Measurements from ENCODE around the genes ARHGAP26, HMHB1 and SH3RF2.

- RRBS: no CpG with 5 or more reads among the region's 2 CpGs
These were observed 109.0 kb upstream of the SPRY4 start for GRCh38 chr5:142433777-142434249.

- RRBS: no CpG with 5 or more reads among the region's 3 CpGs
These were observed 17.2 kb upstream of the FGF1 start for GRCh38 chr5:142703054-142703586.

DNA sequence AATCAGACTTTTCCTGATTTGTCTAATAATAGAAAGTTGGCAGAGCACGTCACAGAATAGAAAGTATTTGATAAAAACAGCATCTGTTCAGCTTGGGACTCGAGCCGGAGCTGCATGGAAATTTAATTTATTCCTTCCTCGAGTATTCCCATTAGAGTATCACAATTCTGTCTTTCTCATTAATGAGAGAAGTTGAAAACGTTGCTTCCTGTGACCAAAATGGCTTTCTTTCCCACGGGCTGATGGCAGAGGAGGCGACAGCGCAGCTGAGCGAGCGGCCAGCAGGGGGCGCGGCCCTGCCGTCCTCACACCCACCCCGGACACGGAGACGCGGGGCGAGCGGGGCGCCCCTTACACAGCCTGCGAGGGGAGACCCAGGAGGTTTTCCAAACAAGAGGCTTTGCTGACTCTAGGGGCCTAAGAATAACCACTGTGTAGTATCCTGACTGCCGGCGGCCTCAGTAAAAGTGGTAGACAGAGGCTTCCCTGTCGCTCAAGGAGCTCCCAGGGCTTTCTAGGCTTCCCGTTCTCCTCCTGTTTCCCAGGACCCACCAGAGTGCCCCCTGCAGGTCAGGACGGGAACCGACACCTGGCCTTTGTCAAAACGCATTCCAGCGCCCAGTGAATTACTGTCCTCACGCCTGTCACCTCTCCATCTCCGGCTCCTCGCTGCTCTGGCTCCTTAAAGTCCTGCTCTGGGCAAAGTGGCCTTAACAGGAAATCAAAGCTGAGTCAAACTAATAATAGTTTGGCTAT lies 27.3 kb upstream of the FGF1 start:
- RRBS: 11% methylated on average over 2 of the region's 32 CpGs

DNA sequence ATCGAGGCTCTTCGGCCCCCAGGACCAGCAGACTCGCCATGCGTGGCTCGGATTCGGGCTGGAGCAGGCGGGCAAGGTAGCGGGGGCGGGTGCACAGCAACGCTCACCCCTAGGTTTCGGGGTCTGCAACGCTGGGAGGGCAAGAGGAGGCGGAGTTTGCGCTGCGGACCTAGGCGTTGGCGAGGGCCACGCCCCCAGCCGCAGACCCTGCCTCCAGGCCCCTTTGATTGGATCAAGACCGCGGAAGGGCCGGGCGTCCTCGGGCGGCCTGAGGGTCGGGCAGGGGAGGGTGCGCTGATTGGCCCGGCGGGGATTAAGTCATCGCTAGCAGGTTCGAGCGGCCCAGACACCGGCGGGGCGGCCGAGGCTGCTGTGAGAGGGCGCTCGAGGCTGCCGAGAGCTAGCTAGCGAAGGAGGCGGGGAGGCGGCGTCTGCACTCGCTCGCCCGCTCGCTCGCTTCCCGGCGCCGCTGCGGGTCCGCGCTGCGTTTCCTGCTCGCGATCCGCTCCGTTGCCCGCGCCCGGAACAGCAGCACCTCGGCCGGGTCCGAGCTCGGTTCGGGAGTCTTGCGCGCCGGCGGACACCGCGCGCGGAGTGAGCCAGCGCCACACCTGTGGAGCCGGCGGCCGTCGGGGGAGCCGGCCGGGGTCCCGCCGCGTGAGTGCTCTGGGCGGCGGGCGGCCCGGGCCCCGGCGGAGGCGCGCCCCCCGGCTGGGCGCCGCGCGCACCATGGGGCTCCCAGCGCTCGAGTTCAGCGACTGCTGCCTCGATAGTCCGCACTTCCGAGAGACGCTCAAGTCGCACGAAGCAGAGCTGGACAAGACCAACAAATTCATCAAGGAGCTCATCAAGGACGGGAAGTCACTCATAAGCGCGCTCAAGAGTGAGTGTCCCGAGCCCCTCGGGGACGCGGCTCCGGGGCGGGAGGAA lies at the start of gene ARHGAP26:
Gene ARHGAP26, plus strand, starts transcription at position 345 of the 930 bp plus-strand sequence.
- RRBS: 3% methylated on average over 51 of the region's 116 CpGs

- RRBS: no CpG with 5 or more reads among the region's 1 CpG
These were observed 56.4 kb downstream of the ARHGAP26 start for GRCh38 chr5:142826638-142826927.

DNA sequence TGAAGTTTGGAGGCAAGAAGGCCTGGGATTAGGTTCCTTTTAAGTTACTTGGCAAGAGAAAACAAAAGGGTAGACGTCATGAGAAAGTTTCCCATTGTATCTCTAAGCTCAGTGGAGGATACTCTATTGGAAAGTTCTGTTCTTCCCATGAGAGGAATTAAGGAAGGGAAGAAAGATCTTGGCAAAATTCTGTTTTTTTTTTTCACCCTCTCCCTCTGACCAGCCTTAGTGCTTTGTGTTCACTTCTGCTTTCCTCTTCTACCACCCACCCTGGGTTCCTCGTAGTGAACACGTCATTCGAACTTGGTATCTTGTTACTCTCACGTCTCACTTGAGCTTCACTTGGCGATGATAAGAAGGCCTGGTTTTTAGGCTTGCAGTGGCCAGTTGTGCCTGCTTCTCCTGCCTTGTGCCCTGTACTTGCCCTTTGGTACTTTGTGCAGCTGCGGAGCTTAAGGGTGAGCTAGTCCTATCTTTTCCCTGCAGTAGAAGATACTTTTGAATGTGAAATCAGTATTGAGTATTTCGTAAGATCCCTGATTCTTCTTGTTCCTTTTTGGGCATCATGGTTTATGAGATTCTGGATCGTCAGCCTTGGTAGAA lies 67.1 kb downstream of the ARHGAP26 start:
- RRBS: no CpG with 5 or more reads among the region's 9 CpGs

DNA sequence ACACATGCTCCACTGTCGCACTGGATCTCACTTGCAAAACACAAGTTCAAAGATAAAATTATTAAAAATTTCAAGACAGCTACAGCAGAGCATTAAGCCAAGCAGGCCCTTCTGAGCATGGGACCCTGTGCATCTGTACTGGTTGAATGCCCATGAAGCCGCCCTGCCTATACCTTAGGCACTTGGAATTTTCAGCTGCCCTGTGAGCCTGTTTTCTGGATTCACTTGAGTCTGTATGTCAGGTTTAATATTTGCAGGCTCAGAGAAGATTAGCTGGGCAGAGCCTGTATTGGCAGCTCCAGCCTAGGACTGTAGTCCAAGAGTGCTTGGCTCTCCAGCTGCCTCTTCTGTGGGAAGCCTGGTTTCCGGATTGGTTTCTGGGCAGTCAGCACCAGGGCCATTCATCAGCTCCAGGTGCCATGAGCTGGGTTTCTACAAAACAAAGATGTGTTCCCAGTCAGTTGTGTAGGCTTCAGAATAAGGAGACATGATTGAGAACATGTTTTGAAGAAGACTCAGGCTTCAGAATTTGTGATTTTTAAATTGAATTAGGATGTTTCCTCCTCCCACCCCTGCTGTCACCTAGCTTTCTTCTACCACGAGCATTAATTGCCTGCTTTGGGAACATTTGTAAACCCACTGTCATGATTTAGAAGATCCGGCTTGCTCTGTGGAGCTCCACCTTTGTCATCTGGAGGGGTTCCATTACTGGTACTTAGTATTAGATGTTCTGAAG lies 90.1 kb downstream of the ARHGAP26 start:
- RRBS: no CpG with 5 or more reads among the region's 5 CpGs

- RRBS: no CpG with 5 or more reads among the region's 4 CpGs
These were observed 169.6 kb downstream of the ARHGAP26 start for GRCh38 chr5:142939641-142940317.

DNA sequence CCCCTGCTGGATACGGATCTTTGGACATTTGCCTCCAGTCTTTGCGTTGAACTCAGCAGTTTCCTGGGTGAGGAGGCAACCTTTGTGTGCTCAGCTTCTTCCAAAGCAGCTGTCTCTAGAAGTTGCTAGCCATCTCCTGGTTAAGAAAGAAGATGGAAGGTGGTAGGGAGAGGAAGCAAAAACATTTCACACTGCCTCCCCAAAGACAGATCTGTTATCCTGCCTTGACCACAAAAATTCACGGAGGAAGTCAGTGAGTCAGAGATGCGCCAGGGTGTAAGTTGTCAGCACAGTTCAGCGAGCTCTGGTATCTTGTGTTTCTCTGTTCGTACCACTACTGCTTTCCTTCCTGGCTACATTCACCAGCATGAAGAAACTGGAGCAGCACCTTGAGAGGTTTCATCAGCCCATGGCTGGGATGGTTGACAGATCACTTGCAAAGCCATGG lies 207.4 kb downstream of the ARHGAP26 start:
- RRBS: no CpG with 5 or more reads among the region's 6 CpGs

DNA sequence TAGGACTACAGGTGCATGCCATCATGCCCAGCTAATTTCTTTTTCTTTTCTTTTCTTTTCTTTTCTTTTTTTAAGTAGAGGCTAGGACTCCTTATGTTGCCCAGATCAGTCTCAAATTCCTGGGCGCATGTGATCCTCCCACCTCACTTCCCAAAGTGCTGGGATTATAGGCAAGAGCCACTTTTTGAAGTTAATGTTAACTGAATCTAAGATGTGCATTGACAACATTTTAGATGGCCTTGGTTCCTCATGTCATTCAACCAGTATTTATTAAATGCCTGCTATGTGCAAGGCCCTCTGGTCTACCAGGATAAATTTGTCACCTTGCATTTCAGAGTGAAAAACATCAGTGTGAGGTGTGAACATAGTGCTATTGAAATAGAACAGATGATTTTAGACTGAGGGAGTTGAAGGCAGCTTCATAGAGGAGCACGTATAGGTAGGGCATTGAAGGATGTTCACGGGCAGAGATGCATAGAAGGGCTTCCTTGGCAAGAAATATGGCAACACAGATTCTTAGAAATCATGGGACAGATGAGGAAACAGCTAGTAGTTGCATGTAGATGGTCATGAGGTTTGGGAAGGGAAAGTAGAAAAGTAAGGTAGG lies 223.7 kb downstream of the ARHGAP26 start:
- RRBS: no CpG with 5 or more reads among the region's 3 CpGs

GRCh38 chr5:143135694-143136265 lies 267.7 kb downstream of the NR3C1 start:
- RRBS: no CpG with 5 or more reads among the region's 5 CpGs

DNA sequence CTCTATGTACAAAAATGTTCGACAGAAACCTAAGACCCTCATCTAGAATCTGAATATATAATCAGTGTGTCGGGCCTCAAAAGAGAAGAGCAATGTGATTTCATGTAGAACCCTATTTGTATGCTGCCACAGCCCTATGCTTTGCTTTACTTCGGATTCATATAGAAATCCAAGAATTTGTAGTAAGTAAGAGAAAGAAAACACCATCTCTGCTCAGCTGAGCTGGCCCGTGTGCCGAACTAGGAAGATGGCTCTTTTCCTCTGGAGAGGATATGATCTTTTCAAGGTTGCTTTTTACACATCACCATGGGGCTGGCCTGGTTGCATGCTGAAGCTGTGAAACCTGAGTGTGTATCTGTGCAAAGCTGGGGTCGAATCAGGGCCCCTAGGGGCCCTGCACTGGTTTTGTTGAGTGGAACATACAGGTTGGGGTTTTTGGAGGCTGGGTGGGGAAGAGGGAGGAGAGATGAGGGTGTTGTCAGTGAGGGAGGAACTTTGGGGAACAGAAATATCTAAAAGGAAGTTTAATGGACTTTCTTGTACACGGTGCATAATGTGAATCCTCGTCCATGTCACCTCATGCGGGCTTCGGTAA lies 238.5 kb downstream of the NR3C1 start:
- RRBS: no CpG with 5 or more reads among the region's 10 CpGs

DNA sequence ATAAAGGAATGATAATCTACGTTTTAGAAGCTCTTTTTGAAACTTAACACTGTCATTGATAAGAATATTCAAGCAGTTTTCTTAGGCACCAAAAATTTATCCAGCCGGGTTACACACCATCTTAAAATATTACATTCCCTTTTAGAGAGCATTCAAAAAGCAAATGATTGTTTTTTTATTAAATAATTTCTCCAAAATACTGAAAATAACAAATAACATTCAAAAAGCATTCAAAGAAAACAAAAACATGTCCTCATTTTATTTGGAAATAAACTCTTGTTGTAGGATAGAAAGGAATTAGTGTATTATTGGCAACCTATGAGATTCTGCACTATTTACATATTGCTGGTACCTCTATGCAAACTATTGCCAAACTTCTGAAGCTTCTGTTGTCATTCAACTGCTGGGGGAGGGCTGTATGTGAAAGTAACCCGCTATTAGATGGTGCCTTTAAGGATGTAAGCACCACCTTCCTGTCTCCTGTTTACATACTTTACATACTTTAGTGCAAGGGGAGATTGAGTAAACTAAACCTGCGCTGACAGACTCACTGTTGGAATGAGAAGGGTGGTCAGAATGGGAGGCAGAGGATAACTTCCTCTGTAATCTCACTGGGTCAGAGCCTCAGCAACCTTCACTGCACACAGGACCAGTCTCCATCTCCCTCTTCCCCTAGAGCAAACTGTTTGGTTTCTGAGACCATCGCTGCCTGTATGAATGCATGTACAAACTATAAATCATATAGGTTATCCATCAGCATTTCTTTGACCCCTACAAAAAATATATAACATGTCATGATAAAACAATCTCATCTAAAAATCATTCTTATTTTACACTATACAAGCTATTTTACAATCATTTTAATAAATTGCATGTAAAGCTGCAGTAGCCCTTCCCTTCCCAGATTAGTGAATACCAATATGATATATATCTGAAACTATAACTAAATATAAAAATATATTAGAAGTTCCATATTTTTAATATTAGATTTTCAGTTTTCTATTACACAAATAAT lies 123.8 kb downstream of the NR3C1 start:
- RRBS: no CpG with 5 or more reads among the region's 5 CpGs

DNA sequence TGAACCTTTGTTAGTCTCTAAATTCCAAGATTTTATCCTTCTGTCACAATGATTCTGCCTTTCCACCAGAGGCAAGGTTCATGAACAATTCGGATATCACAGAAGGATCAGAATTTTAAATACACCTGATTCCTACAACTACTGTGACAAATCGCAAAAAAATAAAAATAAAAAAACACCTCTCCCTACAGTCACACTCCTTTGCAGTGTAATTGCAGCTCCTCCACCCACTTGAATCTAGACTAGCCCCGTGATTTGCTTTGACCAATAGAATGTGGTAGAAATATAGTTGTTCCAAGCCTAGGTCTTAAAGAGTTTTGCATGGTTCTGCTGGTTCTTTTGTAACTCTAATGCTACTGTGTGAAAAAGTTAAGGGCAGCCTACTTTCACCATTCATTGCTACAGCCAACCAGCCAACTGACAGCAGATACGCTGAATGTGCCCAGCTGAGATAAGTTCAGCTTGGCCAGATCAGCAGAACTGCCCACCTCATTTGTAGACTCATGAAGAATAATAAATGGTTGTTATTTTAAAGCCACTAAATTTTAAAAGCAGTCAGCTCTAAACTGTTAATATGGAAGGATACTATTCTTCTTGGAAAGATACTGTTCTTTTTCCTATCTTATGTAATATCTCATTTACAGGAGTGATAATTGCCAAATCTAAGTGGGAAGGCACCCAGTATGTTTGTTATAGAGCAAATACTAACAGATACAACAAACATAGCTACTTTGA lies 23.9 kb downstream of the NR3C1 start:
- RRBS: no CpG with 5 or more reads among the region's 4 CpGs

DNA sequence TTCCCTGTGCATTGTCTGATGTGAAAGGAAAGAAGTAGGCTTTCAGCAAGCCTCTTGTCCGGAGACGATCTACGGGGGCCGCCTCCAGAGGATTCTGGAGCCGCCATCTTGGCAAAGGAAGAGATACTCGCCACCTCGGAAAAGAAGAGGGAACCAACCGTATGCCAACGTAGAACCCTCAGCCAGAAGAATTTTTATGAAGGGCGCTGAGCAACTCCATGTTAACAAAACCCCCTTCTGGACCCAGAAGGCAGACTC lies 2.0 kb upstream of the NR3C1 start:
- RRBS: no CpG with 5 or more reads among the region's 10 CpGs

DNA sequence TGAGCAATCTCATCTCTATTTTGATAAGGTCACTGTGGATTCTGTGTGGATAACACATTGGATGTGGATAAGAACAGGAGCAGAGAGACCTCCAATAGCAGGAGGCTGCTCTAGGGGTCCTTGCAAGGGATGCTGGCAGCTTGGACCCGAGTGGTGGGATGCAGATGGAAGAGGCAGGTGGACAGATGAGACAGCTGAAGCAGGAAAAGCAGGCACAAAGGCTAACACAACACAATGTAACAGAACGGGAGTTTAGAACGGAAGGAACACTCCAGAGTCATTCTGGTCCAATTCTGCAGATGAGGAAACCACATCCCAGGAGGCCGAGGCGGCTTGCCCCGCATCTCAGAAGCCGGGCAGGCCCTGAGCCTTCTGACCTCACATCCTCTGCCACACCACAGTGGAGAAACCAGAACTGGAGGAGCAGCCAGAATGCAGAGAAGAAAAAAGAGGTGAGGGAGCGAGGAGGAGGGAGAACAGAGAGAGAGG lies at the start of gene HMHB1:
Gene HMHB1, plus strand, starts transcription at position 309 of the 489 bp plus-strand sequence.
- RRBS: no CpG with 5 or more reads among the region's 8 CpGs

- RRBS: no CpG with 5 or more reads among the region's 2 CpGs
These were observed 617.0 kb downstream of the PRELID2 start for GRCh38 chr5:145218180-145218438.

GRCh38 chr5:145936339-145937223 lies at the start of gene SH3RF2:
Gene SH3RF2 (plus strand): TSS chr5:145936578.
- RRBS: no CpG with 5 or more reads among the region's 30 CpGs

- RRBS: no CpG with 5 or more reads among the region's 7 CpGs
These were observed 64.7 kb downstream of the PLAC8L1 start for GRCh38 chr5:146040607-146041084.

- RRBS: no CpG with 5 or more reads among the region's 28 CpGs
These were observed 45.8 kb downstream of the PLAC8L1 start for GRCh38 chr5:146059171-146060370.